AG10803 (cell line): ENCODE data around the genes PSMA4, RASGRF1 and ABHD17C.

GRCh38 chr15:78540171-78541181 is at the start of gene PSMA4:
Gene PSMA4, plus strand, starts transcription at chr15:78540444.
- RRBS = under 1% methylated on average over 24 of the region's 66 CpGs

GRCh38 chr15:78650966-78651400 is 10.0 kb upstream of the CHRNB4 start:
- RRBS = no CpG with 5 or more reads among the region's 3 CpGs

DNA sequence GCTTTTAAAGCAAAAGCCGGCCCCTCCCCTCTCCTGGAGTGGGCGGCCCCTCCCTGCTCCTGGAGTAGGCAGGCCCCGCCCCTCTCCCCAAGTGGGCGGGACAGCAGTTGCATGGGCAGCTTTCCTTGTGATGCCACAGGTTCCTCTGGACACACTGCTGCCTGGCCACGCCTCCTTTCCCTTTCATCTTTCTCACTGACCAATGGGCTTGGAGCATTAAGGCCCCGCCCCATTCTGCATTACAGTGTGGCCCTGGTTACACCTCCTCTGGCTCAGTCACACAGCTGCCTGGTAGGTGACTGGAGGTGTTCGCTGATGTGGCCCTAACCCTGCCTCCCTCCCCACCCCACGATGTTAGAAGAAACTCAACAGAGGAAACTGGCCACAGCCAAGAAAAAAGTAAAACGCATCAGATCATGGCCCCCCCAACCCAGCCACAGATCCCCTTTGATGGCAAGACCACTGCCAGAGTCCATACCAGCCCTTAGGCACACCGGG is 84.4 kb downstream of the ADAMTS7 start:
- RRBS = no CpG with 5 or more reads among the region's 10 CpGs

DNA sequence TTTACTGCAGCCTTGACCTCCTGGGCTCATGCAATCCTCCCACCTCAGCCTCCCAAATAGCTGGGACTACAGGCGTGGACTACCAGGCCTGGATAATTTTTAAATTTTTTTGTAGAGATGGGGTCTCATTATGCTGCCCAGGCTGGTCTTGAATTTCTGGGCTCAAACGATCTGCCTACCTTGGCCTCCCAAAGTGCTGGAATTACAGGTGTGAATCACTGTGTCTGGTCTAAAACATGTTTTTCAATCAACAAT is 3.4 kb downstream of the ADAMTS7 start:
- RRBS = no CpG with 5 or more reads among the region's 2 CpGs

- RRBS = no CpG with 5 or more reads among the region's 8 CpGs
Observed at GRCh38 chr15:78877281-78877825, 4.7 kb downstream of the MORF4L1 start.

DNA sequence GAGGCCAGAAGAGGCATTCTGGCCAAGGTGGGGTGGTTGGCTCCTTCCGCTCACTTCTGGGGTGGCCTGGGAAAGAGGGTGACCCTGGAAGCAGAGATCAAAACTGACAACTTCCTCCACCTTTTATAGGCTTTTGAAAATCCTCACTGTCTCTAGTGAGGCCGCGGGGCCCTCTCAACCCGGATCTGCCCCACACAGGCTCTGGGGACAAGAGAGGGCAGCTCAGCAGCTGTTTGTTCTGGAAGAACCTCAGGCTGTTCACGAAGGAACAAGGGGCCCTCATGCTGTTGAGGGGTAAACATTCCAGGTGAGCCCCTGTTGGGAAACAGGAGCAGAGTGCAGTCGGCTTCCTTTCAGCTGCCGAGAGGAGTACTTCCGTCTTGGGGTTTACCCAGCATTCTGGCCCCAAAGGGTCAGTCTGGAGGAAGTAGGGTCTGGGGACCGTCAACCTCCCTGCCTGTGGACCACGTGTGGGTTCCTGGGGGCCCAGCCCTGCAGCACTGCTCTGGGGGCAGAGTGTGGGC is 49.0 kb upstream of the CTSH start:
- RRBS = no CpG with 5 or more reads among the region's 10 CpGs

GRCh38 chr15:79089755-79090939 is at the start of gene RASGRF1:
Gene RASGRF1, minus strand, starts transcription at chr15:79090780.
- RRBS = 3% methylated on average over 10 of the region's 110 CpGs

DNA sequence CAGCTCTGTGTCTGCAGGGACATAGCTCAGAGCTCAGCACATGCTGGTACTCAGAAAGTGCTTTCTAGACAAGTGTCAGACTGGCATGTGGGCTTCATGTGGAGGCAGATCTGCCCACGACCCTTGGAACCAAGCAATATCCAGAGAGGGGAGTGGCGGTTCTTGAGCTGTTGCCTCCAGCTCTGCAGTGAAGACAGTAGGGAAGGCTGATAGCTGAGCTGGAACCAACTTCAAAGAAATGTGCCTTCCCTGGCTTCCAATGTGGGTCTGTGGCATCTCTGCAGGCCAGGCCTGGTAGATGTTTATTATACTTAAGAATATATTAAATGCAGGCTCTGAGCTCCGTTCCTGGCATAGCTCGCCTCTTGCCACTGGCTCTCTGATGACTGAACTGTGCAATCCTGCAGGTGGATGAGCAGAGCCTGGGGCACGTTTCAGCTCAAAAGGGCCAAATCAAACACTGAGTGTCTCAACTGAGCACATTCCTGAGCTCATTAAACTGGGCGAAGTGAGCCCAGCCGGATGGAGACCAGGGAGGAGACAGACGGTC is 77.8 kb upstream of the ANKRD34C start:
- RRBS = no CpG with 5 or more reads among the region's 8 CpGs

DNA sequence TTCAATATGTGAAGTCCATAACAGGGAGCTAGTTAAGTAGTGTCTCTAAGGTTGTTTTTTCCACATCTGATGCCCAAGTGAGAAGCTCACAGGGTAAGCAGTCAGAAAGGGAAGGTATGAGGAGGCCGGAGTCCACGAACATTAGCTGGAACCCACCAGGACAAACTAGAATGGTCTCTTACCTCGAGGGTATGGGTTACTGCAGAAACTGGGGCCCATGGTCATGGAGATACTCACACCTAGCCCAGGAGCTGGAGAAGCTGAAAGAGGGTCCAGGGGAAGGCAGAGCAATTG is 75.0 kb downstream of the MINAR1 start:
- RRBS = no CpG with 5 or more reads among the region's 3 CpGs

- RRBS = 90% methylated on average over 6 of the region's 39 CpGs
Observed at GRCh38 chr15:79918809-79920202, 22.5 kb upstream of the MTHFS start.

DNA sequence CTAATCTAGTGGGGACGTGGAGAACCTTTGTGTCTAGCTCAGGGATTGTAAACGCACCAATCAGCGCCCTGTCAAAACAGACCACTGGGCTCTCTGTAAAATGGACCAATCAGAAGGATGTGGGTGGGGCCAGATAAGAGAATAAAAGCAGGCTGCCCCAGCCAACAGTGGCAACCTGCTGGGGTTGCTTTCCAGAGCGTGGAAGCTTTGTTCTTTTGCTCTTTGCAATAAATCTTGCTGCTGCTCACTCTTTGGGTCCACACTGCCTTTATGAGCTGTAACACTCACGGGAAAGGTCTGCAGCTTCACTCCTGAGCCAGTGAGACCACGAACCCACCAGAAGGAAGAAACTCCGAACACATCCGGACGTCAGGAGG is 29.9 kb upstream of the MTHFS start:
- RRBS = no CpG with 5 or more reads among the region's 9 CpGs

- RRBS = no CpG with 5 or more reads among the region's 2 CpGs
Observed at GRCh38 chr15:79970076-79970659, 828 bp downstream of the BCL2A1 start.

- RRBS = no CpG with 5 or more reads among the region's 33 CpGs
Observed at GRCh38 chr15:80060410-80061404, 1.2 kb downstream of the ZFAND6 start.

DNA sequence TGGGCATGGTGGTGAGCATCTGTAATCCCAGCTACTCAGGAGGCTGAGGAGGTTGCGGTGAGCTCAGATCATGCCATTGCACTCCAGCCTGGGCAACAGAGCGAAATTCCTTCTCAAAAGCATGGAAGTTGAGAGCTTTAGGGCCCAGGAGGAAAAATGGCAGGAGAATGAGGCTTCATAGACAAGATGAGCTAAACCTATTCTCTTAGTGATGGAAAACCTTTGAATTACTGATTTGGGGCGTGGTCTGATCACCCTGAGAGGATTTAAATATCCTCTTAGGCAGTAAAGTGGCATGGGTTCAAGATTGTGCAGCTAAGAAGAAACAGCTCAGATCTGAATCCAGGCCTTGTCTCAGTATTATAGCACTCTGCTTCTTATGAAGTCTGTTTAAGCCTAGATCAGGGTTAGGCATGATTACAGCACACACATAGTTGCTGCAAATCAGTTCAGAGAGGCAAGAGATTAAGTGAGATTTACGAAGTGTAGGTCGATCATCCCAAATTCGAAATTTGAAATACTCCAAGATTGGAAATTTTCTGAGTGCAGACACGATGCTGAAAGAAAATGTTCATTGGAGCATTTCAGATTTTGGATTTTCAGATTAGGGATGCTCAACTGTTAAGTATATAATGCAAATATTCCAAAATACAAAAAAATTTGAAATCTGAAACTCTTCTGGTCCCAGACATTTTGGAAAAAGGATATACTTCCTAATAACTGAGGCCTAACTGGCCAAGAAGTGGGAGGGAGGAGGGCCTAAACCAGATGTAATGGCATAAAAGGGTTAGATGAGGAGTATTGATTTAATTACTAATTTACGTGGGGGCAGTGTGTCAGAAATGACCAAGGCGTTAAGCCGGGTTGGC is 24.5 kb downstream of the ZFAND6 start:
- RRBS = no CpG with 5 or more reads among the region's 10 CpGs

GRCh38 chr15:80109705-80110430 is 42.9 kb upstream of the FAH start:
- RRBS = no CpG with 5 or more reads among the region's 3 CpGs

DNA sequence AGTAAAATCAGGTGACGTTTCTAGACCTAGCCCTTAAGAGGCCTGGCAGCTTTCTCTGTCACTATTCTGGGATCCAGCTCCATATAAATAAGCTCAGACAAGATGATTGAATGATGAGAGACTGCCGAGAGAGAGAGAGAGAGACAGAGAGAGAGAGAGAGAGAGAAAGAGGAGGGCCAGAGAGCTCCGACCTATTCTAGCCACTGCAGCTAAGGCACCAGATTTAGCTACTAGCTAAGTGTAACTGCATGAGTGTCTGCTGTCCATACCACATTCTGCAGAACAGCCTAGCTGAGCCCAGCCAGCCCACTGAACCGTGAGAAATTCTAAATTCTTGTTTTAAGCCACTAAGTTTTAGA is 36.1 kb upstream of the CTXND1 start:
- RRBS = no CpG with 5 or more reads among the region's 4 CpGs

- RRBS = no CpG with 5 or more reads among the region's 7 CpGs
Observed at GRCh38 chr15:80317319-80317976, 65.4 kb upstream of the CTXND1 start.

DNA sequence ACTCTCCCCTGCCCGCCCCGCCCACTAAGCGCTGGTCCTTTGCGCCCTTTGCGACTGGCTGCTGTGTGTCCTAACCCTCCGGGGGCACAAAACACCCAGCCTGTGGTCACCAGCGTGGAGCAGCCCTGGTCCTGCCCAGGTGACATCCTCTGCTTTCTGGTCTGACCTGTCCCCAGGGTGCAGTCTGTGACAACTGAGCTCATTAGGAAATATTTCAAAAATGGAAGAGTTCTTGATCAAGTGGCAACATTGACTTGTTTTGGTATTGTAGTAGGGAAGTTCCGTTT is 760 bp downstream of the ARNT2 start:
- RRBS = 4% methylated on average over 5 of the region's 8 CpGs

- RRBS = 2% methylated on average over 62 of the region's 102 CpGs
Observed at GRCh38 chr15:80694764-80695491, at the start of gene ABHD17C. Gene ABHD17C, plus strand, starts transcription at chr15:80695310.